Suprapubic skin (tissue), 4 donors: ENCODE measurements around a stretch of chr3.

DNA sequence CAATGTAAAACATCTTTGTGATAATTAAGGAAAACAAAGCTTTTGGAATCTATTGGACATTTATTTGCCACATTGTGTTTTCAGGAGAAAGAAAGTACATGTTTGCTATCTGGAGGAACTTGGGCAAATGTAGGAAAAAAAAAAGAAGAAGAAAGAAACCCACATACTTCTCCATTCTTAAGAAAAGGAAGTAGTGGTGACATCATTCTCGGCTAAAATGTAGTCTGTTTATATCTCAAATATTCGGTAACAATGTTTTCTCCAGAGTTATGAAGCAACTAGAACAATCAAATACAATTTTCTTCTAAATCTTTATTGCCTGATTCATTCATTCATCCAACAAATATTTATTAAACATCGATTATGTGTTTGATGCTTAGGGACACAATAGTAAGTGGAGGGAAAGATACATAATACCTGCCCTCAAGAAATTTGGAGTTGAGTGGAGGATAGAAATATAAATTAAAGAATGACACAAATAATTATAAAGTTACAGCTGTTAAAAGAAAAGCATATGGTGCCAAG is 2.2 kb upstream of the TGFBR2 start:
- PRO-cap = no peak
- RAMPAGE, long total RNA, 4 experiments = no peak in any of the 4 experiments

GRCh38 chr3:30612548-30613588 is 6.5 kb downstream of the TGFBR2 start:
- PRO-cap = no peak
- RAMPAGE, long total RNA, 4 experiments = no peak in any of the 4 experiments

DNA sequence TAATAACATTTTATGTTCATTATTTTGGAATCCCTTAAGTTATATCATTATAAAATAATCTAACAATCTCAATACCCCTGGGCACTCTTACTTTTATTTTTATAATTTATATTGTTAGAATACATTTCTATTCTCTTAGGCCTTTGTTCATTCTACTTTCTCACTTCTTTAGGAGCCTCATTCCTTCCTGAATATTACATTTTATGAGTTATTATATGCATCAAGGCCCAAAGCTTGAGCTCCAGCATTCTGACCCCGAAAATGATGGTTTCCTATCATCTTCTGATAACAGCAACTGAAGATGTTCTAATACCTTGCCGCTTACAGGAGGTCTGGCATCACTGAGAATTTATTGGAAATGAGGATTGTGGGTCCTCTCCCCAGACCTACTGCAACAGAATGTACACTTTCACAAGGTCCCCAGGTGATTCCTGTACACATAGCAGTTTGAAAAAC is 11.1 kb downstream of the TGFBR2 start:
- PRO-cap = no peak
- RAMPAGE, long total RNA, 4 experiments = no peak in any of the 4 experiments

- PRO-cap = no peak
- RAMPAGE, long total RNA, 4 experiments = no peak in any of the 4 experiments
These were observed 32.5 kb downstream of the TGFBR2 start for GRCh38 chr3:30638778-30639403.

- PRO-cap = no peak
- RAMPAGE, long total RNA, 4 experiments = no peak in any of the 4 experiments
These were observed 58.5 kb downstream of the TGFBR2 start for GRCh38 chr3:30664913-30665298.

GRCh38 chr3:30671412-30672536 is 65.4 kb downstream of the TGFBR2 start:
- PRO-cap = no peak
- RAMPAGE, long total RNA, 4 experiments = no peak in any of the 4 experiments

DNA sequence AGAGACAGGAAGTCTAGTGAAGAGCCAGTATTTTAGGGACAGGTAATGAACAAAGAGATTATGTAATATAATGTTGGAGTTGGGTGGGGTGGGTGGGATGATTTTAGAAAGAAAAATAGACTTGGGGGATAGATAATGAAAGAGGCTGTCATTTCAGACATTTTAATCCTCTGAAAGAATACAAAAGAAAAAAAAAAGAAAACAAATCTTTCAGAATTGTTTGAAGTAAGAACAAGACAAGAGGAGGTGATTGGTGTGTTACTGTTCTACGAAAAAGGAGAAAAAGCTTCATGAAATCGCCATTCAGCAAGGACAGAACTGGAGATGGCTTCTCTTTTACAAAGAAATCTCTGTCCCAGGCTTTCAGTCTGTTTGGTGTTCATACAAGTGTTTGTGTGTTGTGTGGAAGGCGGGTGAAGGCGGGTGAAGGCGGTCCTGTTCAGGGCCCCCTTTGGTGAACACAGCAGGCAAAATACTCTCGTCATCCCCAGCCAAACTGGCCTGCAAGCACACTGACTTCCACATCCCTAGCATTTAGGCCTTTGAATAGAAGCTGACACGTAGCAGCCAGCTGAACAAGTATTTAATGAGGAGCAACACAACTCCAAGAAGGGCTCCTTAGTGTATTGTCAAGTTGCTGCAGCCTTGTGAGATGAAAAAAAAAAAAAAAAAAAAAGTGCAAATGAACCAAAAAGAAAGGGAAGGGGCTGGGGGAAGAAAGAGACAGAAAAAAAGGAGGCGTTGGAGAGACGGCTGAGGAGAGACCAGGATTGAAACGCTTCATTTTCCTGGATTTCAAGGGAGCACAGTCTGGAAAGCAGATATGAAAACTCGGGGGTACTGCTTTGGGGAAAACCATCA is 74.3 kb downstream of the TGFBR2 start:
- PRO-cap = no peak
- RAMPAGE, long total RNA, 4 experiments = no peak in any of the 4 experiments

DNA sequence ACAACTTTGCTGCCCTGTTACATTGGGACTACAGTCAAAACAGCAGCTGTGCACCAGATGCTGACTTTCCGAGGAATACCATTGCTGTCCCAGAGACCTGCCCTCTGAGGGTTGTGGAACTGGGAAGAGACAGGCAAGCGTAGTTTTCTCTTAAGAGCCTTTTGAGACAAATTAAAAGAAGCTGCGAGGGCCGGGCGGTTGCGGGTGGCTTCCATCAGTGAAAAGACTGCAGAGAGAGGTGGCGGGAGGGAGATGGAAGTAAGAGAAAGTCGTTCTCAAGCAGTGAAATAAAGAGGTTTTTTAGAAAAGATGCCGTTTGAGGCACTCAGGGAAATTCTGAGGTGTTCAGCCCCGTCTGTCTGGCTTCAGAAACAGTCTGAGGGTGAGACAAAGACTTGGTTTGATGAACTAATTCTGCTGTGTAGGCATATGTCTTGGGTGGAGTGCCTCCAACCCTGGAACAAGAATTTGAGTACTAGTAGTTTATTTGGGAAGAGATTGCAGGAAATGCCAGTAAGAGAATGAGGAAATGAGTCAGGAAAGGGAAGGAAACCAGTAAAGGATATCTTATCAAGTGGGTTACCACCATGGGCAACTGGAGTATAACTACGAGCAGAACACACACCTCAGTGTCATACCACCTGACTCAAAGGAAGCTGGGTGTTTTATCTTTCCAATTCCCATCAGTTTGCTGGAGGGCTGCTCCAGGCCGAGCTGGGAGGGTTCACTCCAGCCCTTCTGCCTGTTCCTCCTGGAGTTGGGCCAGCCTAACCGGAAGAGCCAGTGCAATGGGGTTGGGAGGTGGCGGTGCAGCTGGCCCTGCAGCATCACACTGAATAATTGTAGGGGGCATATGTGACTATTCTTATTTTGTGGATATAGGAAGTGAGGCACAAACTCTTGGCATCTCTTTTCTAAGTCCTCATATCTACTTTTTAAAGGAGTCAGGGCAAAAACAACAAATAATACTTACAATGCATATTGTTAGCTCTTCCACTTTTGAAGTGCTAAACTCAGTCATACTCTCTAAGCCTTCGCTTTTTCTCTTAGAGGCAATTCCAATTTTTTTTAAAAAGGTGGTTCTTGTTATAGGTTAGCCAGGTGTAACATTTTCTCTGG is 75.3 kb downstream of the TGFBR2 start:
- PRO-cap = no peak
- RAMPAGE, long total RNA, 4 experiments = no peak in any of the 4 experiments

DNA sequence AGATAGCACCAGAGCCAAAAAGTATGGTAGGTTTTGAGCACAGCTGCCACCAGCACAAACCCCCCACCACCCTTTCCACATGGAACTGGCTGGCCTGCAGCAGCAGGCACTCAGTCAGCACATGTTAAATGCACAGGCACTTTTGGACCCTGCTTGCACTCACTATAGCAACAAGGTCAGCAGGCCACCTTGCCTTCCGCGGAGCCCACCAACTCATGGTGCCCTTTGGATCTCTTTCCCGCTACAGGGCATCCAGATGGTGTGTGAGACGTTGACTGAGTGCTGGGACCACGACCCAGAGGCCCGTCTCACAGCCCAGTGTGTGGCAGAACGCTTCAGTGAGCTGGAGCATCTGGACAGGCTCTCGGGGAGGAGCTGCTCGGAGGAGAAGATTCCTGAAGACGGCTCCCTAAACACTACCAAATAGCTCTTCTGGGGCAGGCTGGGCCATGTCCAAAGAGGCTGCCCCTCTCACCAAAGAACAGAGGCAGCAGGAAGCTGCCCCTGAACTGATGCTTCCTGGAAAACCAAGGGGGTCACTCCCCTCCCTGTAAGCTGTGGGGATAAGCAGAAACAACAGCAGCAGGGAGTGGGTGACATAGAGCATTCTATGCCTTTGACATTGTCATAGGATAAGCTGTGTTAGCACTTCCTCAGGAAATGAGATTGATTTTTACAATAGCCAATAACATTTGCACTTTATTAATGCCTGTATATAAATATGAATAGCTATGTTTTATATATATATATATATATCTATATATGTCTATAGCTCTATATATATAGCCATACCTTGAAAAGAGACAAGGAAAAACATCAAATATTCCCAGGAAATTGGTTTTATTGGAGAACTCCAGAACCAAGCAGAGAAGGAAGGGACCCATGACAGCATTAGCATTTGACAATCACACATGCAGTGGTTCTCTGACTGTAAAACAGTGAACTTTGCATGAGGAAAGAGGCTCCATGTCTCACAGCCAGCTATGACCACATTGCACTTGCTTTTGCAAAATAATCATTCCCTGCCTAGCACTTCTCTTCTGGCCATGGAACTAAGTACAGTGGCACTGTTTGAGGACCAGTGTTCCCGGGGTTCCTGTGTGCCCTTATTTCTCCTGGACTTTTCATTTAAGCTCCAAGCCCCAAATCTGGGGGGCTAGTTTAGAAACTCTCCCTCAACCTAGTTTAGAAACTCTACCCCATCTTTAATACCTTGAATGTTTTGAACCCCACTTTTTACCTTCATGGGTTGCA is 85.2 kb downstream of the TGFBR2 start:
- PRO-cap = no peak
- RAMPAGE, long total RNA, 4 experiments = no peak in any of the 4 experiments

GRCh38 chr3:31702217-31702907 is 169.6 kb downstream of the STT3B start:
- PRO-cap = no peak
- RAMPAGE, long total RNA, 4 experiments = no peak in any of the 4 experiments

DNA sequence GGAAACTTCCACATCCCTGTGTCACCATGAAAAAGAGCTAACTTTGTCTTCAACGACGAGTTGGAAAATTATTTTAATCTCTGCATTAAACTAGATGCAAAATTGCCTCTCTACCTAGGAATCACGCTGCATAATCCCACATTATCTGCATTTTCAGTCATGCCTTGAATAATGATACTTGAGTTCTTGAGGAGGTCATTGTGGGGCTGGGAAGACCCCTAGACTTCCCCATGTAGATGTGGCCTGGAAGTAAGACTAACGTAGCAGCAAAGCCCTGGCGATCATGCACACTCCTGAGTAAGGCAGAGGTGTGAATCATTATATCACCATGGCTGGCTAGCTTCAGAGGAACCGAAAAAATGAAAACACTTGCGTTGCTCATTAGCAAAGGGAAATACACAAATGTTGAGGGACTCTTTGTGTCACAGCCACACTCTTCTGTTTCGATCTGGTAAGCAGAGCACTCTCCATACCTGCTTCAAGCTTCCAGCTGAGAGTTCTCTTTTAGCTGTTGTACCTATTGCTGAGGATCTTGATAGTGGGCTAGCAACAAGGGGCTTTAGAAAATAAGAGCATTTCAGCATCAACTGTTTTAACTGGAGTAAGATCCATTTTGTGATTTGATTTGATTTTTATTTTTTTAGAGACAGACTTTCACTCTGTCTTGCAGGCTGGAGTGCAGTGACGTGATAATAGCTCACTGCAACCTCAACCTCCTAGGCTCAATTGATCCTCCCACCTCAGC is 47.3 kb downstream of the CMTM7 start:
- PRO-cap = no peak
- RAMPAGE, long total RNA, 4 experiments = no peak in any of the 4 experiments

DNA sequence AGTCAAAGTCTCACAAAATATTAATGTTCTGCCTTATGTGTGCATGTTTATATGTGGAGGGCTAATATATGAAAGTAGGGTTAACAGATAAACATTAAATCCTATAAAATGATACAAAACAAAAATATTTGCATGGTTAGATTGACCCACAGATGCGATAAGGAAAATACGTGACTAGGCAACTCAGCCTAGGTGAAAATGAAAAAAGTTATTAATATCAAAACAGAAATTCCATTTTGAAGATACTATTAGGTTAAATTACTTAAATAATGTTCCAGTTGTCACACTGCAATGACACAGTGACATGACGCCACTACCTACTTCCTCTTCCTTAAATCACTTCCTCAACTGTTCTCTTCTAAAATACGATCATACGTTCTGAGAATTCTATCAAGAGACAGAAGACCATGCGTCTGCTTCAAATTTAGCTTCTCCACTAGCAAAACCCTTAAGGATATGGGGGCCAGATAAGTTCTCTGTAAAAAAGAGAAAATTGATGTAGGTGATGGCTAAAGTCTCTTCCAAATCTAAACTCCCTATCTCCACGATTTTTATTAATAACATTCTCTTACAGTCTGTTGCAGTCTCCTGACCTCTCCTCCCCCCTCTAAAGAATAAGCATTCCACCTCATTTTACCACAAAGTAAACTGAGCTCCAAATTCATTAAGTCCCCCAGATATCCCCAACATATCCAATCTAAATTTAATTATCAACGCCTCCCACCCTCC is 18.2 kb downstream of the CMTM6 start:
- PRO-cap = no peak
- RAMPAGE, long total RNA, 4 experiments = no peak in any of the 4 experiments

DNA sequence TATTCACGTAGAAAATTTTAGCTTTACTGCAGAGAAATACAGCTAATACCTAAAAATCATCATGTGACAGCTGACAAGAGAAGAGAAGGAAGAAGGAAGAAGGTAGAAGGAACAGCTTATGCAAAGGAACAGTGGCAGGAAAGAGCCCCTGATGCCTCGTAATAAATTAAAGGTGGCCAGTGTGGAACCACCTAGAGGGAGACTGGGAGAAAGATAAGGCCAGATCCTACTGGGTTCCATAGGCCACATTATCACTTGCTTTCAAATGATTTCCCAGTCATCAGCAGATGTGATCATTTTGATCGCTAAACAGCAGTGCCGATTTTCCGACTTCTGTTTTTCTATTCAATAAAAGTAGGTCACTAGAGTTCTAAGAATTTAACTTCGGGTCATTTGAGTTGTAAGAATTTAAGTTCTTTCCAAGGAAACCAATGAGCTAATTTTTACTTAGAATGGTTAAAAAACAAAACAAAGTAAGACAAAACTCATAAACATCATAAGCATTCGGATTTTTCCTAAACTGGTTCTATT is 1.3 kb downstream of the CMTM6 start:
- PRO-cap = no peak
- RAMPAGE, long total RNA, 4 experiments = no peak in any of the 4 experiments

DNA sequence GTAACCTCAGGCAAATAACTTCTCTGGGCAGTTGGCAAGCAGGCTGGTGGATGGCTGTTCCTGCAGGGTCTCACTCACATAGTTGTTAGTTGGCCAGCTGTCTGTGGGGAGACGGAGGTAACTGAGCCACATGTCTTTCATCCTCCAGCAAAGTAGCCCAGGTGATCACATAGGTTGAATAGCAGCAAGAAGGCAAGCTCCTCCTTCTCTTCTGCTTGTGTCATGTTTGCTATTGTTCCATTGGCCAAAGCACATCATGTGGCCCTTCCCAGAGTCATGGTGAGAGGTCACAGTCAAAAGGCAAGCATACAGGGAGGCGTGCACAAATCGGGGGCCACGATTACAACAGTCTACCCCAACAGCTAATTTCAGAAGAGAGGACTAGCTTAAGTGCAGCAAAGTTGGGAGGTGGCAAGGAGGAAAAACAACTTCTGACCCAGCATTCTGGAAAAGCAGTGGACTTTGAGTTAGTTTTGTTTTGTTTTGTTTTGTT is 17.4 kb upstream of the TRIM71 start:
- PRO-cap = no peak
- RAMPAGE, long total RNA, 4 experiments = no peak in any of the 4 experiments

GRCh38 chr3:33096052-33096362 is 939 bp downstream of the GLB1 start:
- PRO-cap = no peak
- RAMPAGE, long total RNA, 4 experiments = no peak in any of the 4 experiments

DNA sequence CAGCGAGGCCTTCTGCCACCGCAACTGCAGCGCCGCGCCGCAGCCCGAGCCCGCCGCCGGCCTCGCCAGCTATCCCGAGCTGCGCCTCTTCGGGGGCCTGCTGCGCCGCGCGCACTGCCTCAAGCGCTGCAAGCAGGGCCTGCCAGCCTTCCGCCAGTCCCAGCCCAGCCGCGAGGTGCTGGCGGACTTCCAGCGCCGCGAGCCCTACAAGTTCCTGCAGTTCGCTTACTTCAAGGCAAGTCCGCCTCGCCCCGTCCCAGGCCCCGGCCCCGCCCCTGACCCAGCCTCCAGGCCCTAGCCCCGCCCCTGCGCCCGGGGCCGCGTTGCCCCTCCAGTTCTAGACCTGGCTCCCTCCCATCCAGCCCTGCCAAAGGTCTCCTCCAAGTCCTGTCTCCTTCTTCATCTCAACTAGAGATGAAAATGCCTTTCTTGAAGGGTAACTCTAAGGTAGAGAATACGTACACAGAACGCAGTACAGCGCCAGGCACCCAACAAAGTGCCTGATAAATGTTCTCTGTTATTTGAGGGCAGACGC is 567 bp downstream of the CRTAP start:
- PRO-cap = unidirectional peak, minus-strand start at position 64 of the sequence; unidirectional peak, minus-strand start at position 116 of the sequence; unidirectional peak, minus-strand start at position 172 of the sequence; unidirectional peak, minus-strand start at position 206 of the sequence
- RAMPAGE, long total RNA, 4 experiments = no peak in any of the 4 experiments

DNA sequence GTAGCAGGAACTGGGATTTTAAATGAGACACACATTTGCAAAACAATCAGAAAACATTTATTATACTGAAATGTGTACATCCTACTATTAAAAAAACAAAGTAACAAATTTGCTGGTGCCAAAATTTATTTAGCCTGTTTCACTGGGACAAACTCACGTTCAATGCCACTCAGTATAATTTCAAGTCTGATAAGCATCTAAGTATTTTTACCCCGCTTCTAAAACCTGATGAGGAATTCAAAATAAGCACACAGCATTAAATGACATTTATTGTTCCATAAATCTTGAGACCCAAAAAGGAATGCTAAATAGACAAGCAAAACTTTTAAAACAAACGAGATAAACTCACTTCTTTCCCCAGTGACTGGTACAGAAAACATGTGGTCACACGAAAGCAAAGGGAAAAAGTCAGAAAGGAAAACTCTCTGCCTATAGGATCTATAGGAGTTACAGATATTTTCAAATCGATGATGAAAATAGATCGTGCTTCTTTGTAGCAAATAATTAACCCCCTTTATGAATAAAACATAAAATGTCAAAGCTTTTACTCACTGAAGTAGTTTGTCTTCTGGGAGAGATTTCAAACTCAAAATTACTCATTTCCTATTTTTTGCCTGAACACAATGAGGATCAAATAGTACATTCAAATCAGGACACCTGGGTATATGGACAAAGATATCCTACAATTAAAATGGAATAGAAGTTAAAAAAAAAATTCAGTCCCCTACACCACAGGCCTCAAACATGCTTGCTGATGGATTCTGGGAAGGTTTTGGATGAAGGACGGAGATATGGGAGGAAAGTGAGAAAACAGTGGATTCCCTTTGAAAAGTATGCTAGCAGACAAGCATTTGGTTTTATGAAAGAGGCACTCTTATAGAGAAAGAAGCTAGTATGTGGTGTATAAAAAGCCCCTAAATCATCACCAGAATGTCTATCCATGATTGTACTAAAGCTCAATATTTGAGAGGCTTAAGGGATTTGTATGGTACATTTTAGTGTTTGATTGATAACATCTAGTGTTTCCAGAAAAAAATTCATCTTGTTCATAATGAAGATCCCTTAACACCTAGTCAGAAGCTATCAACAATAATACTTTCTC is 51.6 kb downstream of the UBP1 start:
- PRO-cap = no peak
- RAMPAGE, long total RNA, 4 experiments = no peak in any of the 4 experiments

- PRO-cap = no peak
- RAMPAGE, long total RNA, 4 experiments = no peak in any of the 4 experiments
These were observed 13.6 kb downstream of the UBP1 start for GRCh38 chr3:33426372-33427198.

DNA sequence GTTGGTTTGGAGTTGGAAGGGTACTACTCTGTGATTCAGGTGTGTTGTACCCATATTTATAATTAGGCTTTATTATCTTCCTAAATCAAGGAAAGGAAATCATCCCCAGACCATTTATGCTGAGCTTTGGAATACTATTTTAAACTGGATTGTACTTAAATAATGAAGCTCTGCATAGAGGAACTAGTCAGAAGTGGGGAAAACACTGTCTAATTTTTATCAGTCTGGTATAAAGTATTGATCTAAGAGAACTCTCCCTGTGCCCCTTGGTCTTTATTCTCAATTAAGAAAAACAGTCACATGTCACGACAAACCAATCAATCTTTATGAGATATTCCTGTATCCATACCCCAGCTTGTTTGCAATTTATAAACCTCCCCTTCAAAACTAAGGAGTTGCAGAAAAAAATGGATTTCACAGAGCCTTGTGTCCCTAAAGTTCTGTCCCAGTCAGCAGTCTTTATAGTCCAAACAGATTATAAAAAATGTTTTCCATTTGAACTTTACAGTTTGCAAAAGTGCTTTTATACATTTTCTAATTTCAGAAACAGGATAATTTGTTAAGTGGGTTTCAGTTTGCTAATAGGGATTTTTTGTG is 70.3 kb downstream of the PDCD6IP start:
- PRO-cap = no peak
- RAMPAGE, long total RNA, 4 experiments = no peak in any of the 4 experiments

GRCh38 chr3:33917756-33918424 is 119.5 kb downstream of the PDCD6IP start:
- PRO-cap = no peak
- RAMPAGE, long total RNA, 4 experiments = no peak in any of the 4 experiments